ENCODE measurements around a stretch of chr4.

- PRO-cap = unidirectional peak, plus-strand start at chr4:152224250
- RAMPAGE, long total RNA, 2 experiments = no peak in any of the 2 experiments
These were observed 311.9 kb downstream of the FBXW7 start for GRCh38 chr4:152224013-152224309.

- PRO-cap = no peak
- RAMPAGE, long total RNA, 2 experiments = no peak in any of the 2 experiments
These were observed 87.1 kb downstream of the FBXW7 start for GRCh38 chr4:152448641-152449277.

- PRO-cap = no peak
- RAMPAGE, long total RNA, 2 experiments = start-site peak on the minus strand in 1 of 2 experiments, at chr4:152462549-152462730 at its widest, 5 reads per replicate
These were observed 73.7 kb downstream of the FBXW7 start for GRCh38 chr4:152462017-152462706.

DNA sequence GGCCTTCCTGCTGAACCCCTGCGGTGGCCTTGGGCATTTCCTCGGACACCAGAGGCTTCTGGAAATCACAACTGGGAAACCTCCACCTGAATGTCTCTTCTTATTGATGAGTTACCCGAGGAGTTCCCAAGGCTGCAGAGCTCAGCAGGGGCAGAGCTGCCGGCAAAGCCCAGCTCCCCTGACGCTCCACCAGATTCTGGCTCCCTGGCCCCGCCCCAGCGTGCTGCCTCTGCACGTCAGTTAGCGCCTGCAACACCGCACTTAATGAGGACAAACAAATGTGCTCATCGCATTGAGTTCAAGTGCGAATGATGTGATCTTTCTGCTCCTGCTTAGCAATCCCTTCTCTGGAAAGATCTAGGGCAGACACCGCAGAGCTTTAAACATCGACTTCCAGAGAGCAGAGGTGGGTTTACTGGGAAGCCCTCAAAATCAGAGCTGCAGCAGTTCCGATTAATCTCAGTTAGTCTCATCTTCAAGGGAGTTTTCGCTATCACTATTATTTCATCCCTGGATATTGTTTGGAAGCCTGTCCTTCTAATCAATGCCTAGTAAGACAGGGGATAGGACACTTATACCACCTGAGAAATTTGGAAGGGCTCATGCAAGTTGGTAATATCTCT lies 55.5 kb upstream of the FBXW7 start:
- PRO-cap = unidirectional peak, minus-strand start at position 188 of the sequence
- RAMPAGE, long total RNA, 2 experiments = no peak in any of the 2 experiments

- PRO-cap = unidirectional peak, plus-strand start at chr4:152935381; unidirectional peak, plus-strand start at chr4:152935419
- RAMPAGE, long total RNA, 2 experiments = no peak in any of the 2 experiments
These were observed 995 bp upstream of the FHDC1 start for GRCh38 chr4:152935011-152935645.

- PRO-cap = no peak
- RAMPAGE, long total RNA, 2 experiments = no peak in any of the 2 experiments
These were observed 36.9 kb downstream of the FHDC1 start for GRCh38 chr4:152972878-152973533.

DNA sequence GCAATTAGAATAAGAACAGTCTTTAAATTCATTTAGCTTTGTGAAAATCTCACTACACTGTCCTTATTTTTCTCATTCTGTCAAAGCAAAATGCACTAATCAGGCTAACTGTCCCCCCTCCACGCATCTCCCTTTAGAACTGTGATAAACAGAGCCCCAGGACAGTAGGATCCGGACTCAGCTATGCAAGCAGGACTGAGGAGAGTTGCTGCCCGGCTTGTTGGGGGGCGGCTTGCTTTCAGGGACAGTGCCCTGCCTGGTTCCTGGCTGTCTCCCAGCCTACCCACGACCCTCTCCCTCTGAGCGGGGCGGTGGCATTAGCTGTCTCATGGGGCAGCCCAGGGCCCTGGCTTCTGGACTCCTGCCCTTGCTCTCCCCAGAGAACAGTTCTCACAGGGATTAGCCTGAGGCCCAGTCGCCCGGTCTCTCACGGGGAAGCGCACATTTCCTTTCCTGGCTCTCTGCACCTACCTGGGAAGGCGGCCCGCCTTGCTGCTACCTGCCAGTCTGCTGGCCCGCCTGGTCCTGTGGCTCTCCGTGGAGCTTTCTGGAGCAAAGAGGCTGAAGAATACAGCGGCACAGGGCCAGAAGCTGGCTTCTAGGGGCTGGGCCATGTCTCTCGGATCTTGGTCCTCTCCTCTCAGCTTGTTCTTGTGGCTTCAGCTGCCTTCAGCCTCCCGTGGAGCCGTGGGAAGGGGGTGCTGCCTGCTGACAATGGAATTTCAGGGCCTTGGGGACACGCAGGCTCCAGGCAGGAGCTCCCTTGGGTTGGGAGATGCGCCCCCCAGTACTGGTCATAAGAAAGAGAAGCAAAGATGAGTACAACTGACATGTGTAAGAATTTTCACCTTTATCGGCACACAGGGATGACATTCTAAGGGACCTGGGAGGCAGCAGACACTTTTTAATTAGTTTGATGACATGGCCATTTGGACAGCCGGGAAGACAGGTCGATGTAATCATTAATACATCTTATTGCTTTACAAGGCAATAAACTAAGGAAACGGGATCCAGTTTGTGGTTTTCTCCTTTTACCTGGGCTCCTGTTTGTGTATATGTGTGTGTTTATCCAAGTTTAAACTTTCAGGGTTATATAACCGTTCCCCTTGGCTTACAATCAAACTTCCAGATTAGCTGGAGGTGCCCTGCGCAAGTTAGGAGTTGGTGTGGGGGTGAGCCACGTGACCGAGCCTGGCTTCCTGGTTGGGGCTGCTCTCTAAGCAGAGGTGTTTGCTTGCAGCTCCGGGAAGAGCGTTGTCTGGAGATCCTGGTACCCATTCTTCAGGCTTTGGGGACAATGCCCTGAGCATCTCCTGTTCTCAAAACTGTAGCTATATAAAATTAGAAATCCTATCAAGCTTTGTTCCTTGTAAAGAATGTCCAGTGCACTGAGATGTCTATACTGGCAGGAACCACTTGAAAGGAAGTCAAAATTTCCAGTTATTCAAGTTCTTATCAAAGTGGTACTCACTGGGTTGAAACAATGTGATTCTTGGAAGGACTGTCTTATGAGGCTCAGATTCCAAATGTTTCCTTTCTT lies 128.8 kb downstream of the FHDC1 start:
- PRO-cap = no peak
- RAMPAGE, long total RNA, 2 experiments = no peak in any of the 2 experiments

DNA sequence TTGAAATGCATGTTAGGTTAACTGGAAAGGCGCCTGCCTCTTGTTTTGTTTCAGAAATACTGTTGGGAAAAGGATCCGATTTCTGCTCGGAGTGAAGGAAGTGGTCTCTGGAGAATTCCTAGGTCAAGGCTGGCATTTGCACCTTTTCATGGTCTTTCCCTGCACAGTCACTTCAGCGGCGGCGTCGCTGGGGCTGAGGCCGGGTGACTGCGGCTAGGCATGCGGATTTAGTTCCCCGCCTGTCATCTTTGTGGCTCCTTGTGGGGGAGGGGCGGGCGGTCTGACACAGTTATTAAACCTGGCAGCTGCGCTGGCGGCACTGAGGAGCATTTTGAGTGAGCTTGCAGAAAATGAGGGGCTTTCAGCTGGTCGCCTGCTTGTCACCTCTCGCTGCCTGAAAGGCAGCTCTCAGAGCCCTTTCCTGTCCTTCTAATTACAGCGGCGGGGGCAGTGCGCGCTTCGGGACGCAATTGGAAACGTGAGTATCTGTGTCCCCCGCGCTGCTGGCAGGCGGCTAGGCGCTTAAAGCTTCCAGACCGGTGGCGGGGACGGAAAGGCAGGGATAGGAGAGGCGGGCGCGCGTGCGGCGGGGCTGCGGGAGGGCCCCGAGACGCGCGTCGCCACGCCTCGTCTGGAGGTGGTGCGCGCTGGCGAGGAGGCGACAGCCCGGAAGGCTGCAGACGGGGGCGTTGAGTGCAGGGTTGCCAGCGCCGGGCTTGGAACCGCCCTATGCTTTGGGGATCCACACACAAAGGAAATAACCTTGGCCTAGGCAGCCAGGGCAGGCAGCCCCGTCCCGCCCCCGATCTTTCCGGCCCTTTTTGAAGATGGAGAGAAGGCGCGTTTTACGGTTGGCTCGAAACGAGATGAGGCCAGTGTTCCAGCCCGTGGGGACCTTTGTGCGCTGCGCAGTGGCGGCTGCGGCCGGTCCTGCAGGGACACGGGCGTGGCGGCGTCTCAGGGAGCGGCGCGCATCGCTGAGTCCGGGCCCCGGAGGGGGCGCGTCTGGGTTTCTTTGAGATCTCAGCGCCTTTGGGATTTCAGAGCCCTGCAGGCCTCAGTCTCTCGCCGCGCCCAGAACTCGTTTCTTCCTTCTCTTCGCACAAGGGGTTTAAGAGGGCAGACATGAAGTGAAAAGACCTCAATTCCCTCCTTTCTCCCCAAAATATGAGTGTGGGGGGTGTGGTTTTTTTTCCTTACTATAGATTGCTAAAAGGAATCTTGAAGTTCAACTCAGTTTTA lies 51.0 kb upstream of the TRIM2 start:
- PRO-cap = bidirectional peak, plus-strand start at position 679 of the sequence, minus-strand start at position 633 of the sequence
- RAMPAGE, long total RNA, 2 experiments = no peak in any of the 2 experiments

DNA sequence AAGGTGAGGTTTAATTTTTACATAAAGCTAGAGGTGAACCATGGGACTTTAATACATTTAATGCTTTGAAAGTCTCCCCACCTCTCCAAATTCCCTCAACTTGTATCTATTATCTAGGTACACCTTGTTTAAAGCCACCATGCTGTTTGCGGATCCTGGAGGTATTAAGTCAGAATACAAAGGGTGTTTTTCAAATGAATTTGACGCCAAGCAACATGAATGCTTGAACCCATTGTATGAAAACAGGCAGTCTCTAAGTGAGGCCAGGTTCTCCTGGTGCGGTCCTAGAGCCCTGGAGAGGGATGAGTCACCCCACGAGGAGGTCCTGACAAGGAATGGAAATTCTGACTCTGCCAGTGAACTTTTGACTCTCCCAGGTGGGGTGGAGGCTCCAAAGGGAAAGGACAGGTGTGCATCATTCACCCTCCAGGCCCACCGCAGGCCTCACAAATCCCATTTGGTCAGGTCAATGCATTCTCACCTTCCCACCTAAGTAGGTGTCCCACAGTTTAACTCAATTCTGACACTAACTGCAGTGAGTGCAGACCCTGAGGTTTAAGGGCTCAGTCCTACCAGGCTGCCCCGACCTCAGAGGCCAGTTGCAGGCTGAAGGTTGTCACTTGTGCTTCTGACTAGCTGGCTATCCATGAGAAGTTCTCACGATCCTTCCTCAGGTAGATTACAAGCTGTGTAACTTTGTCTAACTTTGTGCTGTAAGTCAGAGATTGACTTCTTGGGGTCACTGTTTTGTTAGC lies 1.6 kb downstream of the TRIM2 start:
- PRO-cap = unidirectional peak, minus-strand start at position 255 of the sequence
- RAMPAGE, long total RNA, 2 experiments = no peak in any of the 2 experiments

GRCh38 chr4:153223550-153223882 lies 19.3 kb downstream of the TRIM2 start:
- PRO-cap = no peak
- RAMPAGE, long total RNA, 2 experiments = no peak in any of the 2 experiments

DNA sequence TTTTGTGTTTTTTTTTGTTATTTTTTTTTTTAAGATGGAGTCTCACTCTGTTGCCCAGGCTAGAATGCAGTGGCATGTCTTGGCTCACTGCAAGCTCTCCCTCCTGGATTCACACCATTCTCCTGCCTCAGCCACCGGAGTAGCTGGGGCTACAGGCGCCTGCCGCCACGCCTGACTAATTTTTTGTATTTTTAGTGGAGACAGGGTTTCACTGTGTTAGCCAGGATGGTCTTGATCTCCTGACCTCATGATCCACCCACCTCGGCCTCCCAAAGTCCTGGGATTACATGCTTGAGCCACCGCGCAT lies 61.0 kb downstream of the TRIM2 start:
- PRO-cap = no peak
- RAMPAGE, long total RNA, 2 experiments = no peak in any of the 2 experiments

- PRO-cap = no peak
- RAMPAGE, long total RNA, 2 experiments = no peak in any of the 2 experiments
These were observed 1.3 kb downstream of the MND1 start for GRCh38 chr4:153345793-153346248.

GRCh38 chr4:153364916-153365481 lies 20.5 kb downstream of the MND1 start:
- PRO-cap = no peak
- RAMPAGE, long total RNA, 2 experiments = no peak in any of the 2 experiments

GRCh38 chr4:153486683-153487447 lies 20.7 kb downstream of the TMEM131L start:
- PRO-cap = unidirectional peak, plus-strand start at chr4:153486858
- RAMPAGE, long total RNA, 2 experiments = no peak in any of the 2 experiments

GRCh38 chr4:153518054-153518387 lies 51.9 kb downstream of the TMEM131L start:
- PRO-cap = bidirectional peak, plus-strand start at chr4:153518173, minus-strand start at chr4:153518111; unidirectional peak, plus-strand start at chr4:153518173; unidirectional peak, plus-strand start at chr4:153518200
- RAMPAGE, long total RNA, 2 experiments = no peak in any of the 2 experiments

DNA sequence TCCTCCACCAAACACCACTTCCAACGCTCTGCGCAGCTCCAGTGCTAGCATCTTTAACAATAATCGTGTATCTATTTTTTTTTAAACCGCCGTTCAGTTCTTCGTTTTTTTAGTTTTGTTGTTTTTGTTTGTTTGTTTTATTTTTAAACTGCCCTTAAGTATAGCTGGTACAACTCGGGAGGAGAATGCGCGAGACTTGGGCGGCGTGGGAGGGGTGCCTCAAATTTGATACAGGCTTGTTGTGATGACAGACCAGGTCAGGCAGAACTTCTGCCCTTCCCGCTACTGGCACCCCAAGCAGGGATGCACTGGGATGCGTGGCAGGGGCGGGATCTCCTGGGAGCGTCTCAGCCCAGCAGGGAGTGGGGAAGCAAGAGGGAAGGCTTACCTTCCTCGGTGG lies 937 bp downstream of the SFRP2 start:
- PRO-cap = no peak
- RAMPAGE, long total RNA, 2 experiments = no peak in any of the 2 experiments

GRCh38 chr4:153790689-153791837 lies 2.2 kb upstream of the SFRP2 start:
- PRO-cap = no peak
- RAMPAGE, long total RNA, 2 experiments = no peak in any of the 2 experiments

DNA sequence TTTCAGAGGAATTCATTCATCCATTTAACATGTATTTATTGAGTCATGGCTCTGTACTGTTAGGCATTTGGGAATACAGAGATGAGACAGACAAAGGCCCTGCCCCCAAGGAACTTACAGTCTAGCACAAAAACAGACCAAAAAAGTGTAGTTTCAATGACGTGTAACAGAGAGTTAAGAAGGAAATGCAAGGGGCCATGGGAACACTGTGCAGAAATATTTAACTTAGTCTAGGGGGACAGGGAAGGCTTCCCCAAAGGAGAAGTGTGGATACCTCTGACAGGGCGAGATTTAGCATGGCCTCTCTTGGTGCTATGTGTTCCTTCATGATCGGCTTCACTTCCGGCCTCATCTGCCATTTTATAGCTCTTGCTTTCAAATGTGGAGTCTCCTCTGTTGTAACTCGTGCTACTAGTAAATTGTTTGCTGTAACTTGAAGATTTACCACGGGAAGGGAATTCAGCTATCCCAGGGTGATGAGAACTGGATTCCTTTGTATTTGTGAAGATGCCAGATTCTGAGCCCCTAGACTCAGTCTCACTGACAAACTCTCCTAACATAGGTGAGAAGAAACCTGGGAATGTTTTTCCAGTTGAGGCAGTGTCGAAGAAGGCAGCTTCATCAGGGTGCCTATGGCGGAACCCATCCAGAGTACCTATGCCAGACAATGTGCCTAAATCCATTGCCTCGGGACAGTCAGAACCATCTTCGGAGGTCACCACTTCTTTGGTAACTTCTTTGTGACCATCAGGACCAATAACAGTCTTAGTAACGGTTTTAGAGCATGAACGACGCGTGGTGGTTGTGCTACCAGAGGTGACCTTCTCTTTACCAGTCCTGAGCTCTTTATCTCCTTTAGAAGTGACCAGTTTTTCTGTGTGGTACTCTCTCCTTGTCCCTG lies 5.0 kb downstream of the FGA start:
- PRO-cap = no peak
- RAMPAGE, long total RNA, 2 experiments = no peak in any of the 2 experiments

DNA sequence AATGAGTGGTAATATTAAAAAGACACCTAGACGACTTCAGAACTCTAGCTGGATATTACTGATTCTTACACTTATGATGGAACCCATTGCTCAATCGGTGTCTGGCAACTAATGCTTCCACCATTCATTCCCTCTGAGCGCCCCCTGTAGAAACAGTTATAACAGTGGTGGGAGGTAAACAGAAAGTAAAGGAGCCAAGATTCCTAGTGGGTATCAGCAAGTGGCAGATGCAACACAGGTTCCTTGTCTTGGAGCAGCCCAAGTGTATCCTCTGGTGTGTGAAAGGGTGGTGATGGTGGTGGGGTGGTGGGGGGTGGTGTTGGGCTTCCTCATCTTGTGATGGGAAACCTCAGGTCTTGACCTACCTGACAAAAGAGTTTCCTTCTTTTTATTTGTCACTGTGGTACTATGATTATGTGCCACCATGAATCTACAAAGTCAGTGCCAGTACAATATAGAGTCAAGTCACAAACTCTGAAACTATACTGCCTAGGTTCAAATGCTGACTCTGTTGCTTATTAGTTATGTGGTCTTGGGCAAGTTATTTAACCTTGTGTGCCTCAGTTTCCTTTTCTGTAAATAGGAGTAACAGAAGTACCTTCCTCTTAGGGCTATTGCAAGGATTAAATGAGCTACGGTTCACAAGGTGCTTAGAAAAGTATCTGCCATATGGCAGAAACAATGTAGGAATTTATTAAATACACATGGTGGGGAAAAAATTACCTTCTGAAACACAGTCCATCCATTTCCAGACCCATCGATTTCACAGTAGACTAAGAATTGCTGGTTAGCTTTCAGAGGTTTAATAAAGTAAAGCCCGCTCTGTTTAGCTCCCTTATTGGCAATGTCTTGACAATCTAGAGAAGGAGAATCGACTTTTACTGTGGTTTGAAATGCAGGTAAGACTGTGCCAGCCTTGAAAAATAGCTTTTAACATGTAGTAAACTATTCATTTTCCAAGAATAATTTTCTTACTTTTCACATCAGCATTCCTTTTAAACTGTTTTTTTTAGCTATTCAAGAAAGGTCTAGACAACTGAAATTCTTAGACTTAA lies 3.2 kb downstream of the FGG start:
- PRO-cap = no peak
- RAMPAGE, long total RNA, 2 experiments = no peak in any of the 2 experiments

GRCh38 chr4:154610372-154611107 lies 1.9 kb downstream of the FGG start:
- PRO-cap = no peak
- RAMPAGE, long total RNA, 2 experiments = no peak in any of the 2 experiments

Data from body of pancreas (tissue), 2 donors.